Airway epithelial cell (primary cell): ENCODE measurements around a stretch of chr4.

GRCh38 chr4:159175203-159176135 lies 72.6 kb downstream of the RAPGEF2 start:
- RAMPAGE, long total RNA: no peak

- RAMPAGE, long total RNA: no peak
Measured at GRCh38 chr4:159308254-159309666, 205.9 kb downstream of the RAPGEF2 start.

DNA sequence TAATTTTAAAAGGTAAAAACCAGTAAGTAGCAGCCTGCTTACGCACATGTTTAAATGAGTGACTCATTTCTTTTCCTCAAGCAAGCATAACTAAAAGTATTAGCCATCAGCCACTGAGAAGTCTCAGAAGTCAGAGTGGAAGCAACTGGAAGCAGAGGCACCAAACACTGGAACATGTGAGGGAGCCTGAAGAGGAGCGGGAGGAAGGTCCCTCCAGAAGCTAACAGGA lies 257.7 kb downstream of the RAPGEF2 start:
- RAMPAGE, long total RNA: no peak

DNA sequence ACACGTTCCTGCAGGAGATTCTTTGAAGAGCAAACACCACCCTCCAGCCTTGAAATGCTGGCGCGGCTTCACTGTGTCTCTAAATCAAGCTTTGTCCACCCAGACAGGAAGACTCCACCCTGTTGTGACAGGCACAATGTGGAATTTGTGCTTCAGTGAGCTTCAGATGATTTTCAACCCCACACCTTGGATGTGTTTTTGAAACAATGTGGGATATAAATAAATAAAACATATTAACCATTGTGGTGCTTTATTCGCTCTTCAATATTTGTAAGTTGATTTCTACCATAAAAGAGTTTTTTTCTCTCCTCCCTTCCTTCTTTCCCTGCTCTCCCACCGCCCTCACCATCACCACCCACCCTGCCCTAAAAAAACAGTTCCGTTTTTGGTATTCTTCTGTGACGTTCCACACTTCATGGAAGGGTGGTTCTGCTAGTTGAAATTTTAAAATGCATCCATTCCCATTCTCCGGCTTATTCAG lies 264.2 kb downstream of the RAPGEF2 start:
- RAMPAGE, long total RNA: no peak

- RAMPAGE, long total RNA: no peak
Measured at GRCh38 chr4:163528678-163529271, 34.3 kb downstream of the TMA16 start.

DNA sequence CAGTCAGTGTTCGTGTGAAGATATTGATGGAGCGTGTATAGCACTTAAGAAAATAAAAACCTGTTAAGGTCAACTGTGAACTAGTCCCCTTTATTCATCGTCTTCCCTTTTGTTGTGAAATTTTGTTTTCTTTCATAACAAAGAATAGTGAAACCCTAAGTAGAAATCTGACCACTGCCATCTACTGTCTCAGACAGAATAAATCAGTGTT lies 171.0 kb downstream of the TMA16 start:
- RAMPAGE, long total RNA: no peak

DNA sequence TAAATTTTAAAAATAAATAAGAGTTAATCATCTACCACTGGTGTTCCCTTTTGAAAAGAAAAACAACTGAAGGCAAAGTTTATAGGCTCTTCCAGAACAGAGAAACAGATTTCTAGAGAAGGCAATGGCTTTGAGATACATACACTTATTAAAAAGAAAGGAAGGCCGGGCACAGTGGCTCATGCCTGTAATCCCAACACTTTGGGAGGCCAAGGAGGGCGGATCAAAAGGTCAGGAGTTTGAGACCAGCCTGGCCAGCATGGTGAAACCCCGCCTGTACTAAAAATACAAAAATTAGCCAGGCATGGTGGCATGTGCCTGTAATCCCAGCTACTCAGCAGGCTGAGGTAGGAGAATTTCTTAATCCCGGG lies 23.6 kb downstream of the TRIM75 start:
- RAMPAGE, long total RNA: no peak

- RAMPAGE, long total RNA: no peak
Measured at GRCh38 chr4:165206366-165206858, 949 bp upstream of the KLHL2 start.

DNA sequence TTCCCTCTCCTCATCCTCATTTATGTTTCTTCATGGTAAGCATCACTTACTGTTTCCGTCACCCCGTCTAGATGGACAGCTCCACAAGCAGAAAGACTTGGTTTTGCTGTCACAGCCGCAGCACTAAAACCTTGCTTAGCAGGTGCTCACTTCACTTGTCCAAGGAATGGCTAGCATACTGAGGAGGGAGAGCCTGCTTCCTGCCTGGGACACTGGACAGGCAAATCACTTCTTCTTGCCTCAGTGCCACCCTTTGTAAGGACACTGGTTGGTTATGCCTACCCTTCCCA lies 506 bp upstream of the KLHL2 start:
- RAMPAGE, long total RNA: no peak

GRCh38 chr4:165247834-165248726 lies 31.4 kb downstream of the GK3 start:
- RAMPAGE, long total RNA: no peak

- RAMPAGE, long total RNA: no peak
Measured at GRCh38 chr4:165326462-165327084, 896 bp upstream of the MSMO1 start.

GRCh38 chr4:165328841-165329660 lies 1.6 kb downstream of the MSMO1 start:
- RAMPAGE, long total RNA: no peak

DNA sequence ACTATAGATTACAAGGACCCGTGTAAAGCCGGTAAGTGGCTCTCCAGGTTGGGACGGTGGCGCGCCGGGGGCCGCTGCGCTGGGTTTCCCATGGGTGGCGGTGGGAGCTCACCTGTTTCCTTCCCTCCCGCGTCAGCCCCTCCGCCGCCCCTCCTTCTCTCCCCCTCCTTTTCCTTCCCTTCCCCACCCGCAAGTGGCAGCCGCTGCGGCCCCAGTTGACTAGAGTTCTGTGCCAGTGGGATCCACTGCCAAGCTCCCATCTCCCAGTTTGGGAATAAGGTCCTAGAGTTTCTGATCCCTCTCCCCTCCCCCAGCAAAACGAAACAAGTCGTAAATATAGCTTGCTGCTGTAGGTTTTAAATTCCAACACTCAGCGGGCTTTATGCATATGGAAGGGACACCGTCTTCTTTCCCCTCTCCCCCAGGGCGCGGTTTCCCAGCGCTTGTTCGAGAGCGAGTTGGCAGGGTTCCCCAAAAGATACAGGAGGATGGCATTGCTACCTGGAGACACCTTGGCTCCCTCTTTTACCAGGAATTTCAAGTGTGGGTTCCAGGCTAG lies 1.1 kb downstream of the TLL1 start:
- RAMPAGE, long total RNA: no peak

GRCh38 chr4:168632491-168633456 lies 135.9 kb downstream of the PALLD start:
- RAMPAGE, long total RNA: no peak

GRCh38 chr4:168711146-168711711 lies 214.4 kb downstream of the PALLD start:
- RAMPAGE, long total RNA: no peak

DNA sequence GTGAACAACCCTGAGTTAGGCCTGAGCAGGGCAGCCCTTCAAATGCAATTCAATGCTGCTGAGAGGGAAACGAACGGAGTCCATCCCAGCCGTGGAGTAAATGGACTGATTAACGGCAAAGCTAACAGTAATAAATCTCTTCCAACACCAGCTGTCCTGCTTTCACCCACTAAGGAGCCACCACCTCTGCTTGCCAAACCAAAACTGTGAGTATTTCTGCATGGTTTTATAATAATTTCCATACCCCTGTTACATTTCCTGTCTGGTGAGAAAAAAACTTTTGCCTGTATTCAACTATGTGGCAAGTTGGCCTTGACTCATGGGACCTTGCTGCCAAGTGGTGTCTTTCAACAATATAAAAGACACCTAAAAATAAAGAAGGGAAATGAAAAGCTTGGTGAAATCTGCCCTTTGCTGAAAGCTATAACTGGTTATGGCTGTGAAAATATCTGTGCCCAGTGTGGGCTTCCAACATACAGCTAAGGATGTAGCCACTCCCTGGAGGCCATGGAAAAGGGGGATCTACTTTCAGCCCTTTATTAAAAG lies 214.9 kb downstream of the PALLD start:
- RAMPAGE, long total RNA: no peak

GRCh38 chr4:168716583-168717123 lies 219.8 kb downstream of the PALLD start:
- RAMPAGE, long total RNA: no peak

- RAMPAGE, long total RNA: no peak
Measured at GRCh38 chr4:168722890-168723507, 226.1 kb downstream of the PALLD start.

DNA sequence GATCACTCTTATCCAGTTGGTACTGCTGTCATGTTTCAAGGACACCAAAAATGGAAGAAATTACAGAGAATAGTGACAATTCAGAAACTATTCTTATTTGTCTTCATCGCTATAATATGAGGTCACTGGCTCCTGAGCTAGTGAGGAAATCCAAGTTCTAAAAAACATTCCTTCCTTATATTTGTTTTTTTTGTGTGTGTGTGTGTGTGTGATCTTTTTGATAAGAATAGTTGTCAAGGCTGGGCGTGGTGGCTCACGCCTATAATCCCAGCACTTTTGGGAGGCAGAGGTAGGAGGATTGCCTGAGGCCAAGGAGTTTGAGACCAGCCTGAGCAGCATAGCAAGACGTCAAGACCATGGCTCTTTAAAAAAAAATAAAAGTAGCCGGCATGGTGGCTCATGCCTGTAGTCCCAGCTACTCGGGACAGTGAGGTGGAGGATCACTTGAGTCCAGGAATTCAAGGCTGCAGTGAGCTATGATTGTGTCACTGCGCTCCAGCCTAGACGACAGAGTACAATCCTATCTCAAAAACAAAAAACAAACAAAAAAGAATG lies 244.4 kb downstream of the PALLD start:
- RAMPAGE, long total RNA: no peak

DNA sequence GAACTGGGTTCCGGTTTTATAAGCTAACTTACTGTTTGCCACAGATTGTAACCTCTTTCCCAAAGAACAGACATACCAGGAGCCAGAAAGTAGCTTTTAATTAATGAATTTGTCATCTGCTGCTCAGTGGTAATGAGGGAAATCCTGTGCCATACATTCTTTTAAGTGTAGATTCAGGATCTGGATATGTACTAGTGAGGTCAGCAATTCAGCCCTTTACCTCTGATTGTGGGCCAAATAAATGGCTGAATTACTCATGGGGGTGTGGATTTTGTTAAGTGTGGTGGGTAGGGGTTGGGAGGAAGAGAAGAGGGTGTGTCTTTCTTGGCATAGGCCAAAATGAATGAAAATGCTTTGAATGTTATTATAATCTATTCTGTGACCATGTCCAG lies 244.5 kb downstream of the CBR4 start:
- RAMPAGE, long total RNA: no peak